Mesangial cell (primary cell): Measurements from ENCODE around the genes RPE65, CTH, FUBP1 and PTGFR.

GRCh38 chr1:68161848-68162387 is 70.4 kb downstream of the WLS start:
- RAMPAGE, long total RNA, result no peak

DNA sequence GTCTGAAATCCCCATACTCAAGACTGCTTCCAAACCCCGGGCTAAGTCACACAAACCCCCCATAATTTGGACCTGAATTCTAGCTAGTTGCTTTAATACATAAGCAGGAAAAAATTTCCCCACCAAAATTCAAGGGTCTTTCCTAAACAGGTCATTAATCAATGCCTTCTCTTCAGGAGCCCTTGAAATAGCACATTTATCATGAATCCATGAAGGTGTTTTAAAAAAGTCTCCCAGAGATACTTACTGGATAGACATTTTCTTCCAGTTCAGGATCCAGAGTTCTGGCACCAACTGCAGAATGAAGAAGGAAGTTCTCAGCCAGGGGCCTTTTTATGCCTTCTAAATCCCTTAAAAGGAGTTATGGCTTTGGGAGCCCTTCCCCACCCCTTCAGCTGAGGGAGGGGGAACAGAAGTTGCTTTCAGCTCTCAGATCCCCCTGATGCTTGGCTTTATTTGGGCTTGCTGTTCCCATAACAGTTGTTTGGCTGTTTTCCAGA is at the start of gene RPE65:
Gene RPE65 (minus strand): TSS at position 307 of the 500 bp plus-strand sequence.
- RAMPAGE, long total RNA, result no peak

DNA sequence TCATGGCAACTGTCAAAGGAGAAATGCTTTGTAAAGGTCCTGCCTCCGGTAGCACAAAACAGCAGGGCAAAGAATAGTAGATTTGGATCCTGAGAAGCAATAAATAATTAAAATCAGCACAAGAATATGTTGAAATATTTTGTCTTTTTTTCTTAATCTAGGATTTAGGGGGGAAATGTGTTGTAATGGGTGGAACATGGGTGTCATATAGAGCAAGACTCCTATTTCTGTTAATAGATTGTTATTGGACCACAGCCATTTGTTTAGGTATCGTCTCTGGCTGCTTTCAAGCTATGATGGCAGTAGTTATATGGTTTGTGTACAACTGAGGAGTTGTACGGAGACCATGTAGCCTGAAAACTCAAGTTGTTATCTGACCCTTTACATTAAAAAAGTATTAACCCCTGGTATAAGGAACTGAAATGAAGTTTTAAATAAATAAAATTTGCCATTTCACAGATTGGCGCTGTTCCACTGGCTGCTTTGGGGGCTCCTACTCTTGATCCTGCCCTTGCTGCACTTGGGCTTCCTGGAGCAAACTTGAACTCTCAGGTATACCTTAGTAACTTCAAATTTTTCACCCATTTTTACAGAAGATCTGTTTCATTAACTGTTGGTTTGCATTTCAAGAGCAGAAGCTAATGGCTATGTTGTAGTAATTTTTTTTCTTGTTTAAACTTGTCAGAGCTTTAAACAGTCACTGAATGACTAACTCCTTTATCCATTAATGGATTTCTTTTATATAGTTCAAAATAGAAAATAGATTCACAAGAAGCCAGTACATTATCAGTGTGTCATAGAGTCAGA is 13.3 kb downstream of the SRSF11 start:
- RAMPAGE, long total RNA, result no peak

- RAMPAGE, long total RNA, result no peak
These were observed 14.2 kb downstream of the SRSF11 start for GRCh38 chr1:70235463-70235752.

DNA sequence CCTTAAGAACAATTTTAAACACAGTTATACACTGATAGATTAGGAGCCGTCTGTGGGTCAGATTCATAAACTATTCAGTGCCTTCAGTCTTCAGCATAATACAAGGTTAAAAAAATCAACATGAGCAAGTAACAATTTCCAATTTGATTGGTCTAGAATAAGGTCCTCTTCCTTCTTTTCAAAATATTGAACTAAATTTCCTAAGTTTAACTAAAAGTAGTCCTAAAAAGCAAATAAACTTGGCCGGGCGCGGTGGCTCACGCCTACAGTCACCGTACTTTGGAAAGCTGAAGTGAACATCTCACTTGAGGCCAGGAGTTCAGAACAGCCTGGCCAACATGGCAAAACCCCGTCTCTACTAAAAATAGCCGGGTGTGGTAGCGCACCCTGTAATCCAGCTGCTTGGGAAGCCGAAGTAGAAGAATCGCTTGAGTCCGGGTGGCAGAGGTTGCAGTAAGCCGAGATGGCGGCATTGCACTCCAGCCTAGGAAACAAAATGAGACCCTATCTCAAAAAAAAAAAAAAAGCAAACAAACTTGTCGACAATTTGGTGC is 15.7 kb downstream of the ANKRD13C start:
- RAMPAGE, long total RNA, result no peak

- RAMPAGE, long total RNA, result no peak
These were observed at the start of gene CTH for GRCh38 chr1:70411149-70411750. TSS of gene CTH (plus strand) at chr1:70411268.

DNA sequence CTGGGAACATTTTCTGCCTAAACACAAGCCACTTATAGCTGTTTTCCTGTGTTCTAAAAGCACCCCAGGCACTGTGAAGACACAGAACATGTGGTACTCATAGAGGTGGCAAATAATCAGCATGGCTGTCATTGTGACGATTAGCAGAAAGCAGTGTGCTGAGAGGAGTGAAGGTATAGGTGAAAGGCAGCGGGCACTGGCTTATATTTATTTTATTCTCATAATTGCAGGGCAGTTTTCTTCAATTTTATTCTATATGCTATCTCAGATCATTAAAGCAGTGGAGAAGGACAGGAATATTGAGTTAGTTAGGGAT is 119.5 kb downstream of the LRRC53 start:
- RAMPAGE, long total RNA, result no peak

DNA sequence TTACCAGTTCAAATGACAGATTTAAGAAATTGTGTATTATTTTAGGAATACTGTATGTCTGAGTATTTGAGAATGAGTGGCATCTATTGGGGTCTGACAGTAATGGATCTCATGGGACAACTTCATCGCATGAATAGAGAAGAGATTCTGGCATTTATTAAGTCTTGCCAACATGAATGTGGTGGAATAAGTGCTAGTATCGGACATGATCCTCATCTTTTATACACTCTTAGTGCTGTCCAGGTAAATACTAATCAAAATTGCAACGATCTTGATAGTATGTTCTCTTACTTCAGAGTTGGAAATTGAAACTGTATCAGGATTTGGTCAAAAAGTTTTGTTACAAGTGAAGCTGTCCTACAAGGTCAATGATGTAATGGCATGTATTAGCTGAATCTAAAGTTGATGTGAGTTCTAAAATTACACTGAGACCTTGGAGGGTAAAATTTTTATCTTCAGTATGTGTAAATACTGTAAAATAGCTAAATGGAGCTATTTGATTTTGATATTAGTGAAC is 3.1 kb downstream of the RABGGTB start:
- RAMPAGE, long total RNA, result no peak

- RAMPAGE, long total RNA, result no peak
These were observed 5.9 kb upstream of the ST6GALNAC3 start for GRCh38 chr1:76068598-76069106.

- RAMPAGE, long total RNA, result no peak
These were observed 44.6 kb downstream of the ST6GALNAC3 start for GRCh38 chr1:76119230-76119529.

DNA sequence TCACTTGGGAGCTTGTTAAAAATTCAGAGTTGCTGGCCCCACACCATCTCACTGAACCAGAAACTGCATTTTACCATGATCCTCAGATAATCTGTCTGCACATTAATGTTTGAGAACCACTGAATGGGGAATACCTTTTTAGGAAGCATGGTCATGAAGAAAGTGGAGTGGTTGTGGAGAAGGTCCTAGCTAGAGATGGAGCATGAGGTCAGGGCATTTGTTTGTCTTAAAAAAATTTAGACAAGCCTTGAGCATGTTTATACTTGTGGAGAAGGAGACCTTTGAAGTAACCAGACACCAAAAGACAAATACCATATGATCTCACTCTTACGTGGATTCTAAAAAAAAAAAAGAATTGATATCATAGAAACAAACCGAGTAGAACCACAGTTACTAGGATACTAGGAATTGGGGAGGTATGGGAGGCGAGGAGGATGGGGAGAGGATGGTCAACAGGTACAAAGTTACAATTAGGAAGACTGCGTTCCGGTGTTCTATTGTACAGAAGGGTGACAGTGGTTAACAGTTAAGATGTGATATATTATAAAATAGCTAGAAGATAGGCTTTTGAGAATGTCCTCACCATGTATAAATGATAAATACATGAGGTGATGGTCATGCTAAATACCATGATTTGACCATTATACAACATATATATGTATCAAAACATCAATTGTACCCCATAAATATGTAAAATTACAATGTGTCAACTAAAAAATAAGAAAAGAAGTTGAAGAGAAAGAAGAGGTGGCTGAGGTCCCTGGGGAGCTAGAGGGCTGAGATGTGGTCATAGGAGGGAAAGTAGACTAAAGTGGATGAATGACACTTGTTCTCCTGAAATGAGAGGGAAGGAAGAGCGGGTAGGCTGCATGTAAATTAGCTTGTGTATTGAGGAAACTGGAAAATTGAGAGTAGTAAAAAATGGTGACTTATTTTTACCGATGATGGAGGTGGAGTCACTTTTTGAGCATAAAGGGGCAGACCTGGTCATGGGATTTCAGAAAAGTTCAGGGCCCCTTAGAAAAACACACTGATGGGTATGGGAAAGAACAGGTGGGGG is 116.7 kb downstream of the ST6GALNAC3 start:
- RAMPAGE, long total RNA, result no peak

DNA sequence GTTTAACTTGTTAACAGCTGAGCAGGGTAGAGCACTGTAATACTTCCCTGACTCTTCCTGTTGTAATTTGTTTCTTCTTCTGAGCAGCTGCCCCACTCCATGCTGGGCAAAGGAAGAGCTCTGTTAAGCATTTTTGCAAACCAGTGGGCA is 220.3 kb downstream of the ST6GALNAC3 start:
- RAMPAGE, long total RNA, result no peak

DNA sequence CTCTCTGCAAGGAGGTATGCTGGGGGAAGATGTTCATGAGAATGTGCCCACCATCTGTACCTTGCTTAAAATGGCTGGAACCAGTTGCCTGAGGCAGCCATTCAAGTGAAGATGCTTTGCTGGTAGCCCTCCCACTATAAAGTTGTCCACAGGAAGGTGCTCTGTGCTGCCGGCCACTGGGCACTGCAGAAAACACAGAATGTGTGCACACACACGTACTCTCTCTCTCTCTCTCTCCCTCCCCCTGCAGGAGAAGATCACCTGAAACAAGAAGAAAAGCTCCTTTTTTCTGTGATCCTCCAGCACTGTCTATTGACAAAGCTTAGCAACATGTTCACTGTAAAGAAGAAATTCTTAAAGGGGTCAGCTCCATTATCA is 134.8 kb downstream of the PIGK start:
- RAMPAGE, long total RNA, result no peak

GRCh38 chr1:77468438-77468980 is 186.7 kb downstream of the AK5 start:
- RAMPAGE, long total RNA, result no peak

- RAMPAGE, long total RNA, result no peak
These were observed 167.0 kb downstream of the ZZZ3 start for GRCh38 chr1:77515395-77515911.

DNA sequence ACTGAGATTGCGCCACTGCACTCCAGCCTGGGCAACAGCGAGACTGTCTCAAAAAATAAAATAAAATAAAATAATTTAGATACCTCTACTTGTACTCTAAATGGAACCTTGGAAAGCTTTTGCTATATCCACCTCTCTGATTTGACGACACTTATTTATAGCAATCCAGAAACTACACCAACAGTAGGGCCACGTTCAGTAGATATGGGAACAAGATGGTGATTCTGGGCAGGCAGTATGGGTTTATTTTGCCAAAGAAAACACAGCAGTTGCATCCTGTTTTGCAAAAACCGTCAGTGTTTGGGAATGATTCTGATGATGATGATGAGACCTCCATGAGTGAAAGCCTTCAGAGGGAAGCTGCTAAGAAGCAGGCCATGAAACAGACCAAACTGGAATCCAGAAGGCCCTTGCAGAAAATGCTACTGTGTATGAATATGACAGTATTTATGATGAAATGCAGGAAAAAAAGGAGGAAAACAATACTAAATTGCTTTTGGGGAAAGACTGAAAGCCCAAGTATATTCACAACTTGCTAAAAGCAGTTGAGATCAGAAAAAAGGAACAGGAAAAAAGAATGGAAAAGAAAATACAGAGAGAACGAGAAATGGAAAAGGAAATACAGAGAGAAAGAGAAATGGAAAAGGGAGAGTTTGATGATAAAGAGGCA is 41.4 kb upstream of the NEXN start:
- RAMPAGE, long total RNA, result no peak

GRCh38 chr1:77978983-77979707 is at the start of gene FUBP1:
TSS of gene FUBP1 (minus strand) at chr1:77979072.
- RAMPAGE, long total RNA, result start-site peak on the minus strand at chr1:77979031-77979078, 179 reads; start-site peak on the plus strand at chr1:77979164-77979275, 174 reads

GRCh38 chr1:78069692-78070175 is 24.0 kb downstream of the GIPC2 start:
- RAMPAGE, long total RNA, result no peak

DNA sequence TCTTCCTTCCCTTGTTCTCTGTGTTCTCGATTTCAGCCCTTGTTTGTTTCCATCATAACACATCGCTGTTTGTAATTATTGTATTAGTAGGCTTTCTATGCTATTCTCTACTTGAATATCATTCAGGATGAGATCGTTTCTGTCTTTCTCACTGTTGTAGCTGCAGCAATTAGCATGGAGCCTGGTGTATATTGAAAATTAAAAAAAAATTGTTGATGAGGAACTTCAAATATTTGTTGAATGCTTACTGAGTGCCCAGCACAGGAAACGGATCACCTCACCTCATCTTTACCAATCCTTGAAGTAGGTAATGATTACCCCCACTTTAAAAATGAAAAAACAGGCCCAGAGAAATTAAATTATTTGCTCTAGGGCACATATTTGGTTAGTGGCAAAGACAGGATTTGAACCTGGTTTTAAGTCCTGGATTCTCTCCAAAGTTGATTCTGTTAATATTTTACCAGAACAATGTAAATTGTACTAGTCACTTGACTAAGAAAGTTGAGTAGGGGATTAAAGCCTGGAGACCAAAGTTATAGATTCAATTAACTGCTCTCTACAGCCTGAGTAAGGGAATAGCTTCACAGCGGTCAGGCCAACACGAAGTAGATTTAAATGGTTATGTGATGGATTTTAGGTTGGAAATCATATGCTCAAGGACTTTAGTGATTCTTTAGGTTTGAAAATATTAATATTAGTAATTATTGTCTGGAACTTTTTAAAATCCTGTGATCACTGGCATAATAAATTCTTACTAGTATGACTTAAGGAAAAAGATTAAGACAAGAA is 97.9 kb downstream of the GIPC2 start:
- RAMPAGE, long total RNA, result no peak

DNA sequence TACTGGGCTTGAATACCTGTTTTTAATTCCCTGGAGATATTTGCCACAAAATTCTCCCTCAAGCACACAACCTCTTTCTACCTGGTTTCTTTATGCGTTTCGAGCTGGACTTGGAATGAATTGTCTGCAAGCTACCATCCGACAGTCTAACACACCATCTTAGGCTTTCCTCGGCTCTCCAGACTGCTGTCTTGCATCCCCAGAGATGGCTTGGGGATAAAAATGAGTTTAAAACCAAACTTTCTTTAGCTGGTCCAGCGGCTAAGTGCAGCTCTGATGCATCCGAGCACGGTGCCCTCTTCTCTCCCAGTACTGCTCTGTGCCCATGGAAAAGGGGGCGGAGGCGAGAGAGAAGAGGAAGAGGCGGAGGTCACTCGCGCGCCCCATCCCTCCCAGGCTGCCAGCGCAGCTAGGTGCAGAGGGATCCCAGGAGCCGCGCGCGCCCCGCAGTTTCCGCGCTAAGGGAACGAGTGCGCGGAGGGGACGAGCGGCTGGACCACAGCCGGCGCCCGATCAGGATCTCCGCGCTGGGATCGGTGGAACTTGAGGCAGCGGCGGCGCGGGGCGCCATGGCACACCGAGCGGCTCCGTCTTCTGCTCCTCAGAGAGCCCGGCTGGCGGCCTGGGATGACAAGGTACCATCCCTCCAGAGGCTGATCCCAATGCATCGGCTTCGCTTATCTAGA is at the start of gene PTGFR:
Gene PTGFR (plus strand): TSS at position 373 of the 686 bp plus-strand sequence.
- RAMPAGE, long total RNA, result start-site peak on the plus strand centred at position 430 of the sequence, 95 bp wide, 9 reads